Colon Carcinoma Metastatic in the Lung (tissue), 2 donors: Measurements from ENCODE around the gene LSM12.

DNA sequence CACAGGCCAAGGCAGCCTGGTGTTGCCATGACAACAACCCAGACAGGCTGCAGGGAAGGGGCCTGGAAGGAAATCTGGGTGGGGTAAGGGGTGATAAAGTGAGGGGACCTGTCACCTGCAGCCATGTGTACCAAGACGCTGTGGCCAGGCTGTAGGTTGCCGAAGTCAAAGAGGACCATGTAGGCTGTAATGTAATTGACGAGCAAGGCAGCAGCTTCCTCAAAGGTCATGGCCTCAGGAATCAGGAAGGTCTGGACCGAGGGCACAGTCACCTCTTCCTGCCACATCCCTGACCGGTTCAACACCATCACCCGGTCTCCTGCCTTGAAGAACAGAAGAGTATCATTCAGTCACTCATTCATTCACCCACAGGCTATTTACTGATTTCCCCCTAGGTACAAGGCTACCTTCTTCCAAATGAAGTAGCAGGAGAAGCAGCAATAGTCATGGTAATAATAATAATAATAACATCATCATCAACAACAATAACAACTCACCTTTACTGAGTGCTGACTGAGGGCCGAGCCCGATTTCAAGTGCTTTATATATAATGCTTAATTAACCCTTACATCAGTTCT is 3.6 kb downstream of the VAT1 start:
- PRO-cap, 2 experiments: no peak in any of the 2 experiments

DNA sequence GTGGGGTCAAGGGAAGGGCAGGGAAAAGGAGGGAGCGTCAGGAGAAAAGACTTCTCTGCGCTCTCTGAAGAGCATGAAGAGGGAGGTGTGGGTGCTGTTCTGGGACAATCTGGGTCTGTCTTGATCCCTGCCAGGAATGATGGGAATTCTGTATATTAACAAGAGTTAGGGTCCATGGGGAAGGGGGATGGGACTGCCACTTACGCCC is 2.6 kb downstream of the VAT1 start:
- PRO-cap, 2 experiments: no peak in any of the 2 experiments

GRCh38 chr17:43035992-43036627 is 11.1 kb downstream of the RND2 start:
- PRO-cap, 2 experiments: no peak in any of the 2 experiments

DNA sequence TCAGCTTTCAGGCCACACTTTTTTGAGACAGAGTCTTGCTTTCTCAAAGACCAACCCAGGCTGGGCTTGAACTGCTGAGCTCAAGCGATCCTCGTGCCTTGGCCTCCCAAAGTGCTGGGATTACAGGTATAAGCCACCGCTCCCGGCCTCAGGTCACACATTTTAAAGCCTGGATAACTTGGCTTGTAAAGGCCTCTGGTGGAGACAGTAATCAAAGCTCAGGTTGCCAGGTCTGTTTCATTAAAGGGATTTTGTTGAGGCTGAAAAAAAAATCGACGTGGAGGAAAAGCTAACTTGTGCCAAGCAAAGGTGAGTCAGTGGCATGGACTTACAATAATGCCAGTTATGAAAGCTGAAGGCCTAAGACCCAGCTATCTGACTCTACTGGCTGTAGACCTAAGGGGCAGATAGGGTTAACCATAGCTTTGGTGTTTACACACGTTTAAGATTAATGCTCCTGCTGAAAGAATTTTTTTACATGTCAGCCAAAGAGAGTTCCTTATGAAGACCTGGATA is 839 bp downstream of the NBR1 start:
- PRO-cap, 2 experiments: peak in 1 of 2 experiments; most common minus-strand start position 164 of the sequence (in 1)

- PRO-cap, 2 experiments: no peak in any of the 2 experiments
These were observed 3.3 kb downstream of the ARL4D start for GRCh38 chr17:43401966-43402580.

- PRO-cap, 2 experiments: no peak in any of the 2 experiments
These were observed 8.3 kb downstream of the DHX8 start for GRCh38 chr17:43492121-43492404.

DNA sequence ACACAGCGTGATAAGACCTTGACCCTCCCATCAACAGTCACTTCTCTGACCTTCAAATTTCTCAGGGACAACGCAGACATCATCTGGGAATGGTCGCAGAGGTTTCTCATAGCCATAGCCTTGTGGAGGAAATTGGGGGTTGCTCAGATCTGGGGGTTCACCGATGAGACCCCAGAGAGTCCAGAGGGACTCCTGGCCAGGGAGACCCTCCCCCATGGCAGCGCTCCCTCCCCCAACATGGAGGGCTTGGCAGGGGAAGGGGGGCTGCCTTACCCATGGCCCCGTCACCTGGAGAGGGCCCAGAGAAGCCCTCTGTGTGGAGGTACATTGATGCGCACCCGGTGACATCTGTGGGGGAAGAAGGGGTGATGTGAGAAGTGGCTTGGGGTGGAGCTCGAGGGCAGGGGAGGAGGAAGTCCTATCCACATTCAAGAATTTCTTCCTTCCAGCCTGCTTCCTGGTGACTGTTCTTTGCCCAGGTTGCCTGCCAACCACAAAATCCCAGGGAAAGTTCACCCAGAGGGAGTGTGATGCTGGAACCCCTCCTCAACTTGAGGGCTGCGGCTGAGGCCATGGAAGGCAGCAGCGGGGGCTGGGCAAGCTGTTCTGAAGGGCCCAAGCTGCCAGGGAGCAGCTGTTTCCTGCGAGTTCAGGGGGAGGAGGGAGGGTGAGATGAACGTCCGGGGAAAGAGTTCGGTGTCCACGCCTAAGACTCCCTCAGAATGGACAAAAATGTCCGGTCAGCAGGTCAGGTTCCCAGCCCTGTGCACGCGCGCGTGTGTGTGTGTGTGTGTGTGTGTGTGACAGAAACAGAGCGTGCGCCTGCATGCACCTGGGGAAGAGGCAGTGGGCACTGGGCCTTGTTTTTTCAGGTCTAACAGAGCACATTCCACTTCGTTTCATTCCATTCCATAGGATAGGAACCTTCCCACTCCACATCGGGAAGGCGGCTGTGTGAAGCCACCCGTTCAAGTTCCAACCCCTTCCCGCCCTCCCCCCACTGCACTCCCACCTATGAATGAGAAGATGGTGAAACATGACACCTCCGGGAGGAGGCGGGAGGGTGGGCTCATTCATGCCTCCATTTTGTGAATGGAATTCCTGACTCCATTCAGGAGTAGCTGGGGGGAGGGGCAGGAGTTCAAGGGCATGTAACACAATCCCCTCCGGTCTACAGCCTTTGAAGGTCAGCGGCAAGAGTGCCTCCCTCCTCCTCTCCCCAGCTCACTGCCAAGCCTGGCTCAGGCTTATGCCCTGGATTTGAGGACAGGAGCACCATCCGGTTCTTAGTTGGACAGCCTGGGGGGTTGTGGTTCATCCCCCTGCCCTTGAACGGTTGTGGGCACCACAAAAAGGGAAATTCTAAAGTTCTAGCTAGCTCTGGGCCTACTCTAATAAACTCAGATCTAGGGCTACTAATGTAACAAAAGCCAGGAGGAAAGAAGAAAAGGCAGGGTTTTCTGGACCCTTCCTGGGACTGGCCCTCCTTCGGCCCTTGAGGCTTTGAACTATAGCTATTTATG is 15.7 kb downstream of the ETV4 start:
- PRO-cap, 2 experiments: peak in 1 of 2 experiments; most common minus-strand start position 988 of the sequence (in 1)

DNA sequence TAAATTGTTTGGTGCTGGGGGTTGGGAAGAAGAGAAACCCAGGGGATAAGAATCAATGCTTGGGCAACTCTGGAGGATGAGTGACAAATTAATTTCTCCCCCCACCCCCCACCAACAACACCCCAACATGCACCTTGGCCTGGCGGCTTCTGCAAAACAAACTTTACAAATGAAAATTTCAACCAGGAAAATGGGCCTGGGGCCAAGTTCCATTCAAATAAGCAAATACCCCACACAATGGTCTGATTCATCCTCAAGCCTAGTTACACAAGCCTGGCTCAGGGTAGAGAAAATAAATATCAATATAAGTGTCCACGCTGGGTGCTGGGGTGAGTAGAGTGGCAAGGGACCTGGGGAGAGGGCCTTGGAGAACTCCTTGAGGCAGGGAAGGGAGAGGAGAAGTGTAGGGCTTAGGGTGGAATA is 1.6 kb downstream of the ETV4 start:
- PRO-cap, 2 experiments: peak in 2 of 2 experiments; most common plus-strand start position 332 of the sequence (in 2); most common minus-strand start position 151 of the sequence (in 1)

DNA sequence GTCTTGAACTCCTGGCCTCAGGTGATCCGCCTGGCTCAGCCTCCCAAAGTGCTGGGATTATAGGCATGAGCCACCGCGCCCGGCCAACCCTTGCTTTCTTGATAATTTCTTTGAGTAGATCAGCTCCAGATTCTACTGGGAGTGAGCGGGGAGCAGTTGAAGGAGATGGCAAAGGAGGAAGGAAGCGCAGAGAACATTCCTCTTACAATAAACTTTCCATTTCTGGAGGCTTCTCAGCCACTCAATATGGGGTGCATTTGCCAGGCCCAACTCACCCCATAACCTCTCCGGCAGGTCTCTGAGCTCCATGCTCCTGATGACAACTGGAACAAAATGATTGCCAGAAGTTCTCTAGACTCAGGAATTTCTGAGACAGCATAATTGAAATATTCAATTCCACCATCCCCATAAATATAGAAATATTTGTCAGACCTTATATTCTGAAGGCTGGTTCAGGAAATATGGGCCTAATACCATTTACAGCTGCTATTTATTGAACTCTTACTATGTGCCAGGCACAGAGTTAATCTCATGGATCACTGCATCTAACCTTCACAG is 4.2 kb downstream of the MEOX1 start:
- PRO-cap, 2 experiments: no peak in any of the 2 experiments

DNA sequence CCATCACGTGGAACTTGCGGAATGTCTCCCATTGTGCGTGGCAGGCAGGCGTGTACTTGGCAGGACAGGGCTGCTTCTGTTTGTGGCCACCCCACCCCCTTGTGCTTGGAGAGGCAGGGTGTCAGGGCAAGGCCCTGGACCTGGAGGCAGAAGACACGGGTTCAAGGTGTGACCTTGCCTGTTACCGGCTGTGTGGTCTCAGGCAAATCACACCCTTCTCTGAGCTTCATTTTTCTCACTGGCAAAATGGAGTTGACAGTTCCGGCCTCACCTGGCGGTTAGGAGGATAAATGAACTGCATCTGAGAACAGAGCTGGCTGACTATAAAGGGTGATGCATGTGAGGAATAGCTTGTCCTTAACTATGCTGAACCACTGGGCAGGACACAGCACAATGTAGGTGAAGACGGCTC is 4.1 kb upstream of the MEOX1 start:
- PRO-cap, 2 experiments: no peak in any of the 2 experiments

GRCh38 chr17:43669931-43670693 is 8.4 kb upstream of the MEOX1 start:
- PRO-cap, 2 experiments: no peak in any of the 2 experiments

DNA sequence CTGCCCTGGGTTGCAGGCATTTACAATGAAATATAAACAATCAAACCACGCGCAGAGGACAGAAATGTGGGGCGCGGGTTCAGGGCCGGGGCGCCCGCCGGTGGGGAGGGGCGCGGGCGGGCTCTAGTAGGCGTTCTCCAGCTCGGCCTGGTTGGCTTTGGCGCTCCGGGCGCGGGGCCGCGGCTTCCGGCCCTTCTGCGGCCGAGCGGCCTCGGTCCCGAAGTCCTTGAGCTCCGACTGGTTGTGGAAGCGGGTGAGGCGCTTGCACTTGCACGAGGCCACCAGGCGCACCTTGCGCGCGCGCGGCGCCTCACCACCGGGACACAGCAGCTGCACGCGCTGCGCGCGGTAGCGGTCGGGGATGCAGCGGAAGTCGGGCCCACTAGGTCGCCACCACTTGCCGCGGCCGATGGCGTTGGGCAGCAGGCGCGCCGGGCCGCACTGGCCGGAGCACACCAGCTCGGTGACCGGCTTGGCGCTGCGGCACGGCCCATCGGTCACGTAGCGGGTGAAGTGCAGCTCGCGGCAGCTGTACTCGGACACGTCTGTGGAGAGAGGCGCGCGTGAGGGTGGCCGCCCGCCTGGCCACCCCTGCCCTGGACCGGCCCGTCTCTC is 3.3 kb downstream of the SOST start:
- PRO-cap, 2 experiments: no peak in any of the 2 experiments

GRCh38 chr17:43937524-43937849 is 4.8 kb downstream of the PPY start:
- PRO-cap, 2 experiments: no peak in any of the 2 experiments

DNA sequence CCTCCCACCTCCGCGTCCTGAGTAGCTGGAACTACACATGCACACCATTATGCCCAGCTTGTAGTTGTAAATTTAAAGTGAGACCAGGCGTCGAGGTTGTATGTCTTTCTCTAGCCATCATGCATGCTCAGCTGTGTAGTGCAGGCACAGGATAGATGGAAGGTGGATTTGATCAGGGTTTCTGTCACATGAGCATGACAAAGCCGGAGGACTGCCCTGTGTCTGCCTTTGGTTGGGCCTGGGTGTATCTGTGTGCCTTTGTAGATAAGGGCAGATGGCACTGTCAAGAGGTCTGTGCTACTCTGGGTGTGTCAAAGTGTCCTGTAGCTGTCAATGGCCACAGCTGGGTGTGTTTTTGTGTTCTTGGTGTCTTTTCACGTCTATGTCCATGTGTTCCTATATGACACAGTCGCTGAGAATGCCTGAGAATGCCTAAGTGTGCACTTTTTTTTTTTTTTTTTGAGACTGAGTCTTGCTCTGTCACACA is 4.3 kb upstream of the NAGS start:
- PRO-cap, 2 experiments: no peak in any of the 2 experiments

- PRO-cap, 2 experiments: peak in 2 of 2 experiments; most common plus-strand start chr17:44007085 (in 1)
These were observed 2.7 kb downstream of the NAGS start for GRCh38 chr17:44006949-44007630.

DNA sequence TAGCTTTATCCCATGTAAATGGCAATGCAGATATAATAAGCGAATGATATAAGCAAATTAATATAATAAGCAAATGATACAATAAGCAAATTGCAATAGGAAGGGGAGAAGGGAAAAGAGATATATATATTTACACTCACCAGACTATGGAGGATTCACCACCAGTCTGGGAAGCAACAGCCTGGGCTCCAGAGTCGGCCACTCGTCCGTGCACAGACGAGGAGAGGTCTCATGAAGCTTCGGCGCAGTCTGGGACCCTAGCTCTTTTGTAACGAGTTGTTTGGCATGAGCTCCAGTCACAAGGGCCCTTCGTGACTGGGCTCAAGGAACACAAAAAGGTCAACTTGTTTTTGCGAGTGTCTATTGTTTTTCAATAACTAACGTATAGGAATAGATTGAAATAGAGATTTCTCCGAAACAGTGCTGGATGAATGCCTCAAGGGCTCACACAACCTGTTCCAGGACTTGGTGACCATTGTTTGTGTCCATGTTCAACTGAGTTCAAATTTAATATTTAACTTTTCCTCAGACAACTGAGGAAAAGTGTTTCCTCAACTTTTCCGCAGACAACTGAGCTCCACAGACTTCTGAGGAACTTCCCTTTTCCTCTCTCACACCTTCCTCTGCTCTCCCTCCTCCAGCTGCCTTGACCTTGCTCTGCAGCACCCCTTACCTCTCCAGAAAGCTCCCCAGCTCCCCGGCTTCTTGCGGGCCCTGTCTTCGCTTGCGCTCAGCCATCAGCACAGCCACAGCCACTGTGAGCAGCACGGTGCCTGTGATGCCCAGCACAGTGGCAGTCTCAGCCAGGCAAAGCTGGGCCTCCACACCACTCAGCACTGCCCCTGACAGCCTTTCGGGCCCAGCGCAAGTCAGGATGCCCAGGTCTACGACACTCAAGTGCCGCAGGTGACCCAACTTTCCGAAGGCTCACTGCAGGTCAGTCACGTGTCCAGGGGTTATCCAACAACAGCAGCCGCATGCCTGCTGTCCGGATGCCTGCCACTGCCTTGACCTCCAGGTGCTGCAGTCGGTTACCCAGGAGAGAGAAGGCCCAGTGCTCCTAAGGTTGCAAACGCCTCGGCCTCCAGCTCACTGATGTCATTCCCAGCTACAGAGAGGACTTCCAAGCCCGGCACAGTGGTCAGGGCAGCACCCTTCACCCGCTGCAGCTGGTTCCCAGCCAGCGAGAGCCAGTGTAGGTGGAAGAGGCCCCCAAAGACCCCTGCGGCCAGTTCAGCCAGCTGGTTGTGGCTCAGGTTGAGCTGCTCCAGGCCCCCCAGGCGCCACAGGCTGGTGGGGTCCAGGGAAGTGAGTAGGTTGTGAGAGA is 8.6 kb upstream of the TMEM101 start:
- PRO-cap, 2 experiments: no peak in any of the 2 experiments

DNA sequence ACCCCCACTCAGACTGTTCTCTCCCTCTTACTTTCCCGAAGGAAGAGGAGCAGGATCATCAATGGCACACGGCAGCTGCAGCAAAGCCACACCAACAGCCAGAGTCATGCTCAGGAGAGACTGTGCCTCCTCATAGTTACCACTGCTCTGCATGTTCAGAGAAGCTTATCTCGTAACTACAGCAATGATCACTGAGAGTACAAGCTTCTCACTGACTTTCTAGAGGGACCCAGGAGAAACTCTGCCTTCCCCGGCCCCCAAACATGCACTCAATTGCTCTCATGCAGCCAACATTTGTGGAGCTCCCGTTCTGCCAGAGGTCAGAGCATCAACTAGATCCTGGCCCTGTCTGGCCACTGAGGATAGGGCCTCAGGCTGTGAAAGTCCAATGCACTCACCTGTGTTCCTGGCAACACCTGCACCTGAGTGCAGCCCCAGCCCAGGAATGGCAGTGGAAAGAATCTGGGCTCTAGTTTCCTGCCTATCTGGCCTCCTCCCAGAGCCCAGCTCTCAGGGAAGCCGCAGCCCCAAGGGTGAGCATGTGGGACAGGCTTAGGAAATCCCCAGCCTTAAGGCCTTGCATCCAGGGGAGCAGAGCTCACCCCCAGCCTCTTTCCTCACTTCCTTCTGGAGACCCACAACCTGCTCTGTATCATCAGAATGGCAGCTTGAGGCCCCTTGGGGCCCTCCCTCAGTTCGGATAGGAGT is 10.4 kb upstream of the TMEM101 start:
- PRO-cap, 2 experiments: no peak in any of the 2 experiments

- PRO-cap, 2 experiments: peak in 2 of 2 experiments; most common plus-strand start chr17:44066781 (in 2); most common minus-strand start chr17:44066639 (in 1)
These were observed at the start of gene LSM12 for GRCh38 chr17:44065908-44067056. Gene LSM12, minus strand, starts transcription at chr17:44066671.

DNA sequence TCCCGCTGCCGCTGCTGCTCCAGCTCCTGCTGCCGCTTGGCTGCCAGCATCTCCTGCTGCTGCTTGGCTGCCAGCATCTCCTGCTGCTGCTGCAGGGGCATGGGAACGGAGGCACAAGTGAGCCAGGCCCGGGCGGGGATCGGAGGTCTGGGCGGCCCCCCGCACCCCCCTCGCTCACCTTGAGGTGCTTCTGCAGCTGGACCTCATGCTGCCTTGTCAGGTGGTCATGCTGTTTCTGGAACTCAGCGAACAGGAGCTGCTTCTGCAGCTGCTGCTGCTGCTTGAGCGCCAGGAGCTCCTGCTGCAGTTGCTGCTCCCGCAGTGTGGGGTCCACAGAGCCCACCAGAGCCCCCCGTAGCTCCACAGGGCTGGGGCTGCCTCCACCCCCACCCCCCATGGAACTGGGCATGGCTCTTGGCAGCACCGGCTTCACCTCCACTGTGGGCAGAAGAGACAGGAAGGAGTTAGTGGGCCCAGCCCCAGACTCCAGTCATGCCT is 22.9 kb downstream of the G6PC3 start:
- PRO-cap, 2 experiments: no peak in any of the 2 experiments

GRCh38 chr17:44113459-44114439 is 9.7 kb downstream of the HDAC5 start:
- PRO-cap, 2 experiments: no peak in any of the 2 experiments